Mammary epithelial cell (primary cell): ENCODE measurements around a stretch of chr12.

DNA sequence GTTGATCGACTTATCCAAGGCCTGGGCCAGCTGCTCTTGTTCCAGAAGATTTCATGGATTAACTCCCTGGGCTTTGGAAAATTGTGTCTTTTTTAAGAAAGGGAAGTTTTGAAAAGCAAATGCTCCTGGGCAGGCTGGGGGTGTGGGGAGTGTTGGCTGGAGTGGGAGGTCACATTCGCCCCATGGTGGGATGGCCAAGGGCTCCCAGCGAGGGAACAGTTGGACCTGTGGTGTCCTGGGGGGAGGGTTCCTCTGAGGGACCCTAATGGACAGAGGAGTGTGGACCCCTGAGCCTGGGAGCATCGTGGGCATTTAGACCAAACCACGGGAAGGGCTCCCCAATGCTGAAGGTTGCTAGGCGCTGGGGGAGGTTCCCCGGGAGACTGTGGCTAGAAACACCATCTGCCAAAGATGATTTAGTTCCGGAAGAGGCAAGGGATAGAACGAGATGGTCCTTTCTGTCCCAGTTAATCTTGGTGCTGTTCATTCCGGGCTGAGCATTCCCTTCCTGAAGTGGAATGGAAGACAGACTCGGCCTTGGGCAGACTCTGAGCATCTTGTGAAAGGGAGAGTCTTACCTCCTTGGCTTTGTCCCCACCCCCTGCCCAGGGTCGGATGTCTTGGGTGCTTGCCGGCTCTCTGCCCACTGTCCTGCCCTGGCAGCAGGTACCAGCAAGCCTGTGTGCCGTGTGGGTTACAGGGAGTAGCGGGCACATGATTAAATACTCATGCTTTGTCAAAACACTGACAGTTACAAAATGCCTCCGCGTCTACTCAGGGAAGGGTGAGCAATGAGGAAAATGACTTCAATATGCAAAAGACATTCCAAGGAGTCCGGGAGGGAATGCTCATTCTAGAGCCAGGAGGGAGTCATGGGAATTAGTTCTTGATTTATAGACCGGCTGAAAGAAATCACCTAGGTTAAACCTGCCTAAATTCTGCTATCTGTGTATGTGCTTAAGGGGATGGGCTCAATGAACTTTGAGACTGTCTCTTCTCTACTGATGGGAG lies 215.9 kb downstream of the CACNA1C start:
- CAGE, long polyA plus RNA: no peak
- RRBS: 0% methylated on average over 2 of the region's 19 CpGs

- CAGE, long polyA plus RNA: no peak
- RRBS: no CpG with 5 or more reads among the region's 4 CpGs
These were observed 298.1 kb upstream of the FKBP4 start for GRCh38 chr12:2496785-2497035.

- CAGE, long polyA plus RNA: no peak
- RRBS: no CpG with 5 or more reads among the region's 1 CpG
These were observed 269.3 kb upstream of the FKBP4 start for GRCh38 chr12:2525545-2525805.

GRCh38 chr12:2676630-2676920 lies 118.2 kb upstream of the FKBP4 start:
- CAGE, long polyA plus RNA: no peak
- RRBS: no CpG with 5 or more reads among the region's 3 CpGs

DNA sequence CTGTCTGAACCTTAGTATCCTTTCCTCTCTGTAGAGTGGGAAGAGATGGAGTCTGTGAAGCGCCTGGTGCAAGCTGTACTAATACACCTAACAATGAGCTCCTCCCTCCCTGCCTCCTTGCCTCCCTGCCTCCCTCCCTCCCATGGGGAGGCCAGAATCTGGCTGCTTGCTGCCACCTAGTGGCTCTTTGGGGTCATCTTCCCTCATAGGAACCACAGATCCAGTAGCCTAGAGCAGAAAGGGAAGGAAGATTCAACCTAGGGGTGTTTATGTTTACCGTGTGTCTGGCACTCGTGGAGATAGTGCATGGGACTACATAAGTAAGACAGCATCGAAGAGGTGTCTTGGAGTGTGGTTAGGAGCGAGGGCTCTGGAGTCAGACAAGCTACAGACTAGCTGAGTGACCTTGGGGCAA lies 35.6 kb upstream of the TSPAN9 start:
- CAGE, long polyA plus RNA: no peak
- RRBS: no CpG with 5 or more reads among the region's 5 CpGs

- CAGE, long polyA plus RNA: no peak
- RRBS: no CpG with 5 or more reads among the region's 13 CpGs
These were observed 29.3 kb upstream of the TSPAN9 start for GRCh38 chr12:3047834-3048404.

GRCh38 chr12:3061545-3061844 lies 15.7 kb upstream of the TSPAN9 start:
- CAGE, long polyA plus RNA: no peak
- RRBS: no CpG with 5 or more reads among the region's 2 CpGs

GRCh38 chr12:3122970-3123401 lies 45.8 kb downstream of the TSPAN9 start:
- CAGE, long polyA plus RNA: no peak
- RRBS: no CpG with 5 or more reads among the region's 7 CpGs

DNA sequence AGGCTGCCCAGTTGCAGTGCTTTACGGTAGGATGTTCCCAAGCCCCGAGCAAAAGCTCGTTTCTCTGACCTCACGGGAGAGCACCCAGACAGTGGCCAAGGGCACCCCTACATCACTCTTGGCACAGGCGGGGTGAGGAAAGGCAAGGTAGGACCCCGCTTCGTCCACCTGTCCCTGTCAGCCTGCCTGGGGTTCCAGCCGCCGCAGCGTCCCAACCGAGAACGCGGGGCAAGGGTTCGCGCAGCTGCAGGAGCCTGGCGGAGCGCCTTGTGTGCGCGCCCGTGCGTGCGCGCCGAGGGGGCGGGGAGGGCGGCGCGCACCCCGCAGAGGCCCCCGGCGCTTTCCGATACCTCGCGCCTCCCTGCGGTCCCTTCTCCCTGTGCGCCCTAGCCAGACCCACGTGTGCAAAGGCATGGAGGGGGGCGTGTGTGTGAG lies 122.3 kb downstream of the TSPAN9 start:
- CAGE, long polyA plus RNA: no peak
- RRBS: no CpG with 5 or more reads among the region's 38 CpGs

DNA sequence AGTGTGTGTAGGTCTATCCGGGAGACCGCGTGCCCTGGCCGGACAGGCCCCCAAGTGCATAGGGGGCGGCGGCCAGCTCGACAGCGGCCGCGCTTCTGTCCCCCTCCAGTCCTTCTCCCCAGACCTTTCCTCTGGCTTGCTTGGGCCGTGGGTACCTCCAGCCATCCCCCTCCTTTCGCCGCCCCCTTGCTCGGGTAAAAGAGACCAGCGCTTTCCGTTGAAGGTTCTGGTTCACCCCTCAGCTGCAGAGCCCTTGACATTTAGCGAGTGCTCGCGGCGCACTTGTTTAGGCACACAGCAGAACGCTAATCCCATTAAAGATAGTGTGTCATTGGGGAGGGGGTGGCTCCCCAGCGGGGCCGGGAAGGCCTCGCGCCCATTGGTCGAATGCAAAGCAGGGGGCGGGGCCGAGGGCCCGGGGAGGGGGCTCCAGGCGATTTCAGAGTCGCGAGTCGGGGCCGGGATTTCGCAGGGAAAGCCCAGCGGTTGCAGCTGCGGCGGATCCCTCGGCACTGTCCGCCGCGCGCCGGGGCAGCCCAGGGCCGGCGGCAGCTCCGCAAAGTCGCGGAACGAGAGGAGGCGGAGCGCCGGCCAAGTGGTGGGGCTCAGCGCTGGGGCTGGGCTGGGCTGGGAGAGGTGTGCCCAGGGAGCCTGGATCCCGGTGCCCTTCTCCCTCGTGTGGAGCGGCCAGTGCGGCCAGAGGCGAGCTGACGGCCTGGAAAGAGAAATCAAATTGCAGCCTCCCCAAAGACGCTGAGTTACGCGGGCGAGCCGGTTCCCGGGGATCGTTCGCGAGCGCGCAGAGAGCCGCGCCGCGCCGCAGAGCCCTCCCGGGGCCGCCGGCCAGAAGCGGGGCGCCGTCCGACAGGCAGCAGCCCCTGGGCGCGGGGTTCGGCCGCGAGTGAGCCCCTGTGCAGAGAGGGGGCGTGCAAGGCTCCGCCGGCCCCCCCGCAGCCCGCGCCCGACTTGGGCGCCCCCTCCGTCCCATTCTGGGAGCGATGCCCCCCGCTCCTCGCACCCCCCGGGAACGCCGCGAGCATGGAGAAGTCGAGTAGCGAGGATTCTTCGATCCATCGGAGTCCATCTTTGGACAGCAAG lies 123.1 kb downstream of the TSPAN9 start:
- CAGE, long polyA plus RNA: no peak
- RRBS: 20% methylated on average over 60 of the region's 108 CpGs

DNA sequence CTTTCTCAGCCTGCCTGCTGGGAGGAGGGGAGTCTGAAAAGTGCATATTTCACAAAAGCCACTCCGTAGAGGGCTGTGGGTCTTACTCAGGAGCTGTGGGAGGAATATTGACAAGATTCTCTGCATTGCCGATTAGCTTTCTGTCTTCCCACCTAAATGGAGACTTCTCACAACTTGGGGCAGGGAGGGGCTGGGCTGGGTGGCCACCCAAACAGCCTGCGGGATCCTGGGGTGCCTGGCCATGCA lies 136.4 kb downstream of the TSPAN9 start:
- CAGE, long polyA plus RNA: no peak
- RRBS: no CpG with 5 or more reads among the region's 3 CpGs

DNA sequence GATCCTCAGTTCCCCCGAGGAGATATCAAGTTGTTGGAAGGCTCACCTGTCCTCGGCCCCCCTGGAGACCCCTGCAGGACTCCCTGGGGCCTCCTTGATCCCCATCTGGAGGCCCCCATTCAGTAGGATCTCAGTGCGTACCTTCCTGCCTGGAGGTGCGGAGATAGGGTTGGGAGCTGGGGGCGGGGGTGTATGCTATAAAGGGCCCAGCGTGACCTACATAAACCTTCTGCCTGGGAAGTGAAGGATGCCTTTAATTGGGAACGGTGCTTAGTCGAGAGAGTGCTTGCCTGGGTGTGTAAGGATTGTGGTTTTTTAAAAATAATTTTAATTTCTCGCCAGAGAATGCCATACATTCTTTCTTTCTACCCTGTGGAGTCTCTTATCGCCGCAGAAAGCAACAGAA lies 153.6 kb downstream of the TSPAN9 start:
- CAGE, long polyA plus RNA: no peak
- RRBS: no CpG with 5 or more reads among the region's 11 CpGs

GRCh38 chr12:3236329-3237414 lies 159.5 kb downstream of the TSPAN9 start:
- CAGE, long polyA plus RNA: no peak
- RRBS: no CpG with 5 or more reads among the region's 21 CpGs

DNA sequence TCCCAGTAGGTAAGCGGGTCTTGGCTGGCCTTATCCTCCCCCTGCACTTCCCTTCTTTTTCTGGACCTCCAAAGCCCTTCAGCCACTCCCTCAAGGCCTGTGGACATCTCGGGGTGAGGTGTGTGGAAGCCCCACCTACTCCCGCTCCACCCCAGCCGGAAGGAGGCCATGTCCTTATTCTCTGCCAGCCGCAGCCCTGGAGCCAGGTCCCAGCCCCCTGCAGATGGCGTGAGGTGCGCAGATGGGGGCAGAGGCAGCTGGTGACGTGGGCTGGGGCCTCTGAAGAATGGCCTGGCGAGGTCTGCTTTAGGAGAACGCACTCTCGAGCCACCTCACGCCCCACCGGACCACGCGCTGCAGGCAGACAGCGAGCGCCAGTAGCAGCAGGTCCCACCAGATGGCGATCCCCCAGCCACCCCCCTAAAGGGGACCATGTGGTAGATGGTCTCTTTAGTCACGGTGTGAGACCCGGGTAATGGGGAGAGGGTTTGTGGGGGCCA lies 167.1 kb downstream of the TSPAN9 start:
- CAGE, long polyA plus RNA: no peak
- RRBS: no CpG with 5 or more reads among the region's 20 CpGs

DNA sequence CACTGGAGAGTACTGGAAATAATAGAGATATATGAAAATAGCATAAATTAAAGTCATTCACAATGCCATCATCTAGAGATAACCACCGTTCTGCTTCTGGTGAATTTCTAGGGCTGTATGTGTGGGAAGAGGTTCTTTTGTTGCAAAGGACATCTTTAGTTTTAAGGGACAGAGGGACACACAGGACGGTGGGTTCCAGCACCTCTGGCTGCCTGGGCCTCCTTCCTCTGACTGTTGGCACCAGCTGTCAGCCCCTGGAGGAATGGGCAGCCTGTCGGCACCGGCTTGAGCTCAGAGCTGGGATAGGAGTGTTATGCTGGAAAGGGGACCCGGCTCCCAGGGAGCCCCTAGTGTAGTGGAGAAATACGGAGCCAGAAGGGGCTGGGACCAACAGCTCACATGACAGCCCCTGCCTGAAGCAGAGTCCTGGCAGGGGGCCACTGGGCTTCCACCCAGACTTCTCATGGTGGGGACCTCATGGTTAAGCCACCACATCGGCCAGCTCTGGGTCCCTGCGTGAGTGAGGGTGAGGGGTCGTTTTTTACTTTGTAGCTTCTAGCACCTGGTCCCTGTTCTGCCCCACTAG lies 174.4 kb downstream of the TSPAN9 start:
- CAGE, long polyA plus RNA: no peak
- RRBS: no CpG with 5 or more reads among the region's 9 CpGs

DNA sequence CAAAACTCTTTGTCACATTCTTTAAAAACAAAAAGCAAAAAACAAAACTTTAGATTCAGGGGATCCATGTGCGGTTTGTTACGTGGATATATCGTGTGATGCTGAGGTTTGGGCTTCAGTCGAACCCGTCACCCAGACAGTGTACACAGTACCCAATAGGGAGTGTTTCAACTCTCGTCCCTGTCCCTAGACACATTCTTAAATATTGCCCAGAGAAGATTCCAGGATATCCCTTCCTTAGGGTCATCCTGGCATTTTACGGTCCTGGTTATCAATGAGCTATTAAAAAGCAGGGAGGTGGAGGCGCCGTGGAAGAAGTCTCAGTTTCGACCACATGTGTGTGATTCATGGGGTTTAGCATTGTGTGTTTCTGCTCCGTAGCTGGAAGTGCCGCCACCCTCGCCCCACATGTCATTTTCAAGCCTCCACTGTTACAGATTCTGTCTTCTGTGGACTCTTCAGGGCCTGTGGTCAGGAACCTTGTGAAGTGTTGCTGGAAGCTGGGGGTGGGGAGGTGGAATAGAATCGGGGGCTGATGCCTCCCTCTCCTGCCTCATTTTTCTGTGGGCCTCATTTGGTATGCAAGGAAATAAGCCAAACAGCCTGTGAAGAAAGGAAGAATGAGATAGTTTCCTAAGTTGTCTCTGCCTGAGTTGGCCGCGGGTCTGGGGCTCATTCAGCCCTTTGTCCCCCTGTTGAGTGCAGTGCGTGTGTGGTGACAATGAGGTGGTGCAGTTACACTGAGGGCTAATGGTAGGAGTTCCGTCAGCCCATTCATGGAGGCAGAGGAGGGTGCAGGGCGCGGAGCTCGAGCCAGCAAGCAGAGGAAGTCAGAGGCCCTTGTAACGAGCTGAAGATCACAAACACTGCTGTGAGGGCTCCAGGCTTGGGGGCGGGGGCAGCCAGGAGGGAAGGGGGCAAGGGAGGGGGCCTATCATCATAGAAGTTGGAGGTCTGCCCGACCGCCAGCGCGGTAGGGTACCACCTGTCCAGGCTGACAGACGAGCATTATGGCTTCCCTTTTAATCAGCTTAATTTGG lies 20.1 kb downstream of the CCND2 start:
- CAGE, long polyA plus RNA: no peak
- RRBS: no CpG with 5 or more reads among the region's 28 CpGs

GRCh38 chr12:4303676-4304889 lies 16.9 kb upstream of the TIGAR start:
- CAGE, long polyA plus RNA: no peak
- RRBS: no CpG with 5 or more reads among the region's 12 CpGs

- CAGE, long polyA plus RNA: no peak
- RRBS: no CpG with 5 or more reads among the region's 1 CpG
These were observed 16.1 kb upstream of the FGF23 start for GRCh38 chr12:4395689-4395902.

GRCh38 chr12:4417236-4418477 lies 28.0 kb downstream of the FGF6 start:
- CAGE, long polyA plus RNA: no peak
- RRBS: no CpG with 5 or more reads among the region's 20 CpGs

DNA sequence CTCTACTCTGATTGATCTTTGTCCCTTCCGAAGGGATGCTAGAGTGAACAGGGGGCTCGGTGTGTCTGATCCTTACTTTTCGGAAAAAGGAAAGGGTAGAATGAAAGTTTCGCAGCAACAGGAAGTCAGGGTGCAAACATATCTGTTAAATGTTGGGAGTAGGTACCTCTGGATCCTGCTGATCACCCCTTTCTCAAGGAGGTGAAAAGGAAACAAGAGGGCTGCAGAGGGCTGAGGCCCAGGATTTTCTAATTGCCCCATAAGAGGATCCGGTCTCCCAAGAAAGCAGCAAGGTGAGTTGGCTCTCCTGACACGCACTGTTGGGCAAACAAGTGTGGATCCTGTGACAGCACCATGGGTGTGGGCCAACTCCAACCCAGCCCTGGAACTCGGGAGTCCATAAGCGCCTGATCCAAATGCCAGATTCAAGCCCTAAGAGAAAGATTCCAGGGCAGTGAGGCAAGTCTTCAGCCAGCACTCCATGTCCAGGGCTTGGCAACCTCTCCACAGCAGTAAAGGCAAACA lies 33.0 kb downstream of the KCNA5 start:
- CAGE, long polyA plus RNA: no peak
- RRBS: no CpG with 5 or more reads among the region's 8 CpGs